GM19240 (cell line): Measurements from ENCODE around the genes AGAP2, ATP23, TAFA2 and RXYLT1.

- RRBS: no CpG with 5 or more reads among the region's 6 CpGs
These were observed 18.2 kb downstream of the AGAP2 start for GRCh38 chr12:57720334-57720744.

- RRBS: no CpG with 5 or more reads among the region's 48 CpGs
These were observed at the start of gene AGAP2 for GRCh38 chr12:57738574-57739764. Gene AGAP2, minus strand, starts transcription at chr12:57738742.

DNA sequence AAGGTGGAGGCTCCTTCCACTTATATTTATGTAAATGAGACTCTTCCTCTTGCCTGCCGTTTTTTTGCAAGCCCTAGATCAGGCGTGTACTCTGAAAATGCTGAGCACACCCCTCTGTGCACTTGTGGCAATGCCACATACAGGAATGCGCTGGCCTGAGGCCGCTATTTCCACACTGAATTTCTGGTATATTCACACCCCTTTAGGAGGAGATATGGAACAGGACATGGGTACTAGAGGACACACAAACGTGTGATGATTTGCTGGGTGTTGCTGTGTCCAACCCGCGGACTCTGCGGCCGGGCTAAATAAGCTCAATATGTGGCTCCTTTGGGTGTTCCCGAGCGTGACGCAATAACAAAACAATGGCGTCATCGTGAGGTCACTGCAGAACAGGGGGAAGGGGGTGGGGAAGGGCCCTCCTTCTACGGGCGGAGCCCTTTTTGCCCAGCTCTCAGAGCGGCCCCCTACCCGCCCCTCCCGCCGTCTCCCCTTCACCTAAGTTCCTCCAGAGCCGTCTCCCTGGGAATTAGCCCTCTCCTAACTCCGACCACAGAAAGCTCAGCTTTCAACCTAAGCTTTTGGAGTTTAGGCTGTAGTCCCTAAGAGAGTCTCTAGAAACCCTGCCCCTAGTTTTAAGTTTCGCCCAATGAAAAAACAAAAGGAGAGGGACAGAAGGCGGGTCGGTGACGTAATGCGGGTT is 438 bp upstream of the TSPAN31 start:
- RRBS: no CpG with 5 or more reads among the region's 27 CpGs

DNA sequence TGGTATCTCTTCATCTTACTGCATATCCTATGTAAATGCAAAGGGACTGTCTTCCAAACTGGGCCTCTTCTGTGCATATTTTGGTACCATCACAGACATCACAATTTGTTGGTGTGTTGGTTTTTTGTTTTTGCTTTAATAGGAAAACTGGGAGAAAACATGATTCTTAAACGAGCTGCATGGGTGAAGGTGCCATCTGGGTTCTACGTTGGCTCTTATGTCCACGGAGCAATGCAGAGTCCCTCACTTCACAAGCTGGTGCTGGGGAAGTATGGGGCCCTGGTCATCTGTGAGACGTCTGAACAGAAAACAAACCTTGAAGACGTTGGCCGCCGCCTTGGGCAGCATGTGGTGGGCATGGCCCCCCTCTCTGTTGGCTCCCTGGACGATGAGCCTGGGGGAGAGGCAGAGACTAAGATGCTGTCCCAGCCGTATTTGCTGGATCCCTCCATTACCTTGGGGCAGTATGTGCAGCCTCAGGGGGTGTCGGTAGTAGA is 13.5 kb downstream of the TSFM start:
- RRBS: no CpG with 5 or more reads among the region's 10 CpGs

- RRBS: no CpG with 5 or more reads among the region's 11 CpGs
These were observed 2.7 kb upstream of the AVIL start for GRCh38 chr12:57821096-57821784.

DNA sequence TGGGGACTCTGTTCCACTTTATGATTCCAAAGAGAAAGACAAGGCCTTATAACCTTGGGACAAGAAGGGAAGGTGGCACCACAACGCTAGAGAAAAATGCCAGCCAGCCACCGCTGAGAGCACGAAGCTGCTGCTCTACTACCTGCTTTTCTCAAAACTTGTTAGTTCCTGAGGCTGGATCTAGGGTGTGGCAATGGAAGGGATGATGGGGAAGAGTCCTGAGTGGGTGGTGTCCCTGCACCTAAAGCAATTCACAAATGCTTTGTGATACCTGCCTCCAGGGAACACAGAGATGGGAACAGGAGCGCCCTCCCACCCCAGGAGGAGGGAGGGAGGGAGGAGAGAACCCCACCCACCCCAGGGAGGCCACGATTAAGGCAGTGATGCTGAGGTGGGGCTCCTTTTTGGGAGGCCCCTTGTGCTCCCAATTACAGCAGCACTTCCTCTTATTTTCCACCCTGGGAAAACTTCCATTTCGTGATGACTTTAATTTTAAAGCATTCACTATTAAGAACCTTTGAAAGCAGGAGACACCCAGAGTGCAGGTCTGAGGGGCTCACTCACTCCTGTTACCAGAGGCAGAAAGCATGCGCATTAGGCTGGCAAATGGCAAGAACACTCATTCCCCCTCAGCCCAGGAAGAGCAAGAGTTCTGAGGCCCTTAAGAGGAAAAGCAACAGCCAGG is 3.4 kb upstream of the AVIL start:
- RRBS: no CpG with 5 or more reads among the region's 7 CpGs

DNA sequence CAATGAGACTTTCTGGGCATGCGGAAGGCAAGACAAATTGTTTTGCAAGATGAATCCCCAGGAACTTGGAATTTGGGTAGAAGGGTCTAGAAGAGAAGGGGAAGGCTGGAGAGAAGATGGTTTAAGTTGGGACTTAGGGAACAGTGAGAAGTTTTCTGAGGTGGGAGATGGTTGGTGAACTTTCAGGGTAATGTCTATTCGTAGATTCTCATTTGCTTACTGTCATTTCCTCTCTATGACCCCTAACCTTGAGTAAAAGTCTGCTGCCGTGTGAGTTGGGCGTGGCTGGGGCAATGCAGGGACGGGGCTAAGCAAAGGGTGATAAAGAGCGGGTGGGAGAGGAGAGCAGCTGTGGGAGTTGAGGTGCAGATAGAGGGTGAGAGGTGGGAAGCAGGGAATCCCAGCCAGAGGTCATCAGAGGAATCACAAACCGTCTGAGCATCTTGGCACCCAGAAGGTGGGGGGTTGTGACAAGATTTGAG is 45.6 kb upstream of the CTDSP2 start:
- RRBS: no CpG with 5 or more reads among the region's 7 CpGs

- RRBS: no CpG with 5 or more reads among the region's 60 CpGs
These were observed at the start of gene ATP23 for GRCh38 chr12:57941081-57942028. Gene ATP23, plus strand, starts transcription at chr12:57941567.

DNA sequence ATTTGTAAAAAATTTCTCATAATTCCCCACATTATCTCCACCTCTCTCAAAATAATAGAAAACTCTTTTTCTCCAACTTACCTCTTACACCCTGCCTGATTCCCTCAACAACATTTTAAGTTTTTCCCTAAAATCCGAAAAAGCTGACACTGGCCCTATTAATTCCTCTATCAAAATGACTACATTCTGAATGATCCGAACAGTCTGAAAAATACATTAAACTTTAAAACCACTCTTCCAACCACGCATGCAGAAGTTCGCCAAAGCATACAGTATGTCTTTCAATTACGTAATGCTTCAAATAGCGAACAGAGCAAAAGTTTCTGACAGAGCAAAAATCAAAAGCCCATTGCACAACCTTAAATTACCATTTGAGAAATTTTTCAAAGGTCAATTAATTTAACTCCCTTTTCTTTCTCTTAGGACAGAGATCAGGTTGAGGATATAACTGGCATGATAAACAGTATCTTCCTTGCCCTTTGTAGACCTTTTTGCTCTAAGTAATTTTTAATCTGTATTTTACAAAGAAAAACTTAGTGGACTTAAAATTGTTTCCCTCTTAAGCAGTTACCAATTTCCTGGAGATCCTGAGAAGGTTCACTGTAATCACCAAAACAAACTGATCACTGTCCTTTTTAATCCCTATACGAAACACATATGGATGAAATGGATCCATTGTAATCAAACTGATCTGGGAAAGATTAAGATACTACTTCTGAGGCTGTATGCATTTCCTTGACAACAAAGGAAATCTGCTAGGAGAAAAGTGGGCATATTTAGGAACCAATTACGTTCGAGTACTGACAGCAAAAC is 33.1 kb downstream of the LRIG3 start:
- RRBS: no CpG with 5 or more reads among the region's 9 CpGs

- RRBS: no CpG with 5 or more reads among the region's 6 CpGs
These were observed 26.3 kb downstream of the LRIG3 start for GRCh38 chr12:58894057-58894366.

DNA sequence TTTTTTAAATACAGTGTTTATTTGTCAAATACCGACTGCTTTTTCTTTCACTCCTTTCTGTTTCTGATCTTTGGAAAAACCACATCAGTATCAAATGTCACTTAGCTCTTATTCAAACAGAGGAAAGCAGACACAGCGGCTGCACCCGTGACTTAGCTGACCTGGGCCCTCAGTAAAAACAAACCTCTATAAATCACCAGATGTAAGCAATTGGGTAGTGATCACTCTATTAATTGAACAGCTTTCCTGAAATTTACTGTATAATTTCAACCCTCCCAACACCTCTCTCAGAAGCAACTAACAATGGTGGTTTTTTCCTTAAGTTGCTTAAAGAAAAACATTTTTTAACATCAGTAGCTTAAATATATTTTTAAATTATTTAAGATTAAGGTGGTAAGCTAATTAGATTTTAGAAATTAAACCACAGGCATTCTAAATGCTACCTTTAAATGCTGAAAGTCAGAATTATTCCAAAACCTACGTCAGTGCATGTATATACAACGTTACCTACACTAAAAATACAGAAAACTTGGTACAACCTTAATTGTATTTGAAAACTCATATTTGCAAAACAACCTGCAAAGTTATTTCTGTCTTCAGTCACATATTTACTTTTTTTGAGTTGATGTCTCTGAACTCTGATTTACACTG is 7.3 kb downstream of the LRIG3 start:
- RRBS: no CpG with 5 or more reads among the region's 5 CpGs

- RRBS: 28% methylated on average over 2 of the region's 12 CpGs
These were observed 29.7 kb upstream of the LRIG3 start for GRCh38 chr12:58949615-58950814.

- RRBS: no CpG with 5 or more reads among the region's 1 CpG
These were observed 109.0 kb upstream of the SLC16A7 start for GRCh38 chr12:59486915-59487147.

- RRBS: no CpG with 5 or more reads among the region's 22 CpGs
These were observed at the start of gene TAFA2 for GRCh38 chr12:62192450-62193192. Gene TAFA2, minus strand, starts transcription at chr12:62192773.

DNA sequence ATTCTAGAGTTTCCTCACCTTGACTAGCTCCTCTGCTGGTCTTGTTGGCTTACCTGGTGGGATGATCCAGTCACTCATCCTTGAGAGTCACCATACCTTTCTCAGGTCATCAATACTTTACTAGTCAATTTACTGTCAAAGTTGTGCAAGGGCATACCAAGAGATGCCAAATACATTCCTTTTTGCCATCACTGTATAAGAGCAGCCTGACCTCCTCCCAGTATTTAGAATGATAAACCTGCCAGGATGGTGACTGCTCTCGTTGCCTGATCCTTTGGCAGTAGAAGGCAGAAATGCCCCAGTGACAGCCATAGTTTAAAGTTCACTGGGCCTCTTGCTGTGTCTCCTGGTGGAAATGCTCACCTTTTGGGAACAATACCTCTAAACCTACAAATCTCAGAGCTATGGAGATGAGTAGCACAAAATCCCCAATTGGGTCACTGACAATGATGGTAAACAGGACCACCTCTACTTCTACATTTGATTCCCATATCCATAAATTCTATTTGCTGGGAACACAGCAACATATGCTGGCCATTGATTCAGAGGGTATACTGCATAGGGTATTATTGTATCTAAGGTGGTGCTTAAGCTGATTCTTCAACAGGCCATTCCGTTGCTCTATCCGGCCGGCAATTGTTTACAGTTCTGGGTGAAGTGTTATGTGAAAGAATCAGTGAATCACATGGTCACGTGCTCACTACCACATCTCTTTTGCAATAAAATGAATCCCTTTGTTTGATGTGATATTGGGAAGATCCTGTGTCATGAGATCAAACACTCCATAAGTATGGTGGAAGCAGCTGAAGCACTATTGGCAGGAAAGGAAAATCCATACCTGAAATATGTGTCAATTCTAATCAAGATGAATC is 7.9 kb upstream of the USP15 start:
- RRBS: no CpG with 5 or more reads among the region's 5 CpGs

DNA sequence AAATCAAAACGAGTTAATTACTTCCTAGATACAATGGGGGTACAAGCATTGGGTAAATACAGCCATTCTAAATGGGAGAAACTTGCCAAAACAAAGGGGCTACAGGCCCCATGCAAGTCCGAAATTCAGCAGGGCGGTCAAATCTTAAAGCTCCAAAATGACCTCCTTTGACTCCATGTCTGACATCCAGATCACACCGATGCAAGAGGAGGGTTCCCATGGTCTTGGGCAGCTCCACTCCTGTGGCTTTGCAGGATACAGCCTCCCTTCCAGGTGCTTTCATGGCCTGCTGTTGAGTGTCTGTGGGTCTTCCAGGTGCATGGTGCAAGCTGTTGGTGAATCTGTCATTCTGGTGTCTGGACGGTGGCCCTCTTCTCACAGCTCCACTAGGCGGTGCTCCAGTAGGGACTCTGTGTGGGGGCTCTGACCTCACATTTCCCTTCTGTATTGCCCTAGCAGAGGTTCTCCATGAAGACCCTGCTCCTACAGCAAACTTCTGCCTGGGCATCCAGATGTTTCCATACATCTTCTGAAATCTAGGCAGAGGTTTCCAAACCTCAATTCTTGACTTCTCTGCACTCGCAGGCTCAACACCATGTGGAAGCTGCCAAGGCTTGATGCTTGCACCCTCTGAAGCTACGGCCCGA is 45.8 kb downstream of the MON2 start:
- RRBS: no CpG with 5 or more reads among the region's 9 CpGs

DNA sequence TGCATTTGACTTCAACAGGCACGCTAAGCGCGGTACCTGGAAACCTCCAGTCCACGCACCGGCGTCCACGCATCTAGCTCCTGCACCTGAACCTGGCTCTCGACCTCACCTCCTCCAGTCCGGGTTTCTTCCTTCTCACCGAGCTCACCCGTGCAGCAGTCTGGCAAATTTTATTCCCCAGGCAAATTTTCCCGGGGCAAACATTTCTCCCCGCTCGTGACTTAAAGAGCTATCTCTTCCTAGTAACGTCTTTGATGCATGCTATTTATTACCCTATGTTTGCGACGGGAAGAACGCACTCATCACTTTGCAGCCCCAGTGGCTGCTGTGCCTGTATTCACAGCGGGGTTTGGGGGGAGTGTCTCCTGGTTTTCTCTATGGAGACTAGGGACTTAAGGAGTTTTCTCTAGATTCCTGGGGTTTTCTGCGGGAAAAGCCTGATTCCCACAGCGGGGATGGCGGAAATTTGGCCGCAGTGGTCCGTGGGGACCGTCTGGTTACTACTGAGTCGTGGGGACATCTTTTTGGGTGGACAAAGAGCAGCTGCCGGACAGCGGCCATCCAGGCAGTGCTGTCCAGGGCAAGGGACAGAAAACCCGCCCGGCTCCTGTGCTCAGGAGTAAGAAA is 561 bp upstream of the AVPR1A start:
- RRBS: 14% methylated on average over 12 of the region's 30 CpGs

DNA sequence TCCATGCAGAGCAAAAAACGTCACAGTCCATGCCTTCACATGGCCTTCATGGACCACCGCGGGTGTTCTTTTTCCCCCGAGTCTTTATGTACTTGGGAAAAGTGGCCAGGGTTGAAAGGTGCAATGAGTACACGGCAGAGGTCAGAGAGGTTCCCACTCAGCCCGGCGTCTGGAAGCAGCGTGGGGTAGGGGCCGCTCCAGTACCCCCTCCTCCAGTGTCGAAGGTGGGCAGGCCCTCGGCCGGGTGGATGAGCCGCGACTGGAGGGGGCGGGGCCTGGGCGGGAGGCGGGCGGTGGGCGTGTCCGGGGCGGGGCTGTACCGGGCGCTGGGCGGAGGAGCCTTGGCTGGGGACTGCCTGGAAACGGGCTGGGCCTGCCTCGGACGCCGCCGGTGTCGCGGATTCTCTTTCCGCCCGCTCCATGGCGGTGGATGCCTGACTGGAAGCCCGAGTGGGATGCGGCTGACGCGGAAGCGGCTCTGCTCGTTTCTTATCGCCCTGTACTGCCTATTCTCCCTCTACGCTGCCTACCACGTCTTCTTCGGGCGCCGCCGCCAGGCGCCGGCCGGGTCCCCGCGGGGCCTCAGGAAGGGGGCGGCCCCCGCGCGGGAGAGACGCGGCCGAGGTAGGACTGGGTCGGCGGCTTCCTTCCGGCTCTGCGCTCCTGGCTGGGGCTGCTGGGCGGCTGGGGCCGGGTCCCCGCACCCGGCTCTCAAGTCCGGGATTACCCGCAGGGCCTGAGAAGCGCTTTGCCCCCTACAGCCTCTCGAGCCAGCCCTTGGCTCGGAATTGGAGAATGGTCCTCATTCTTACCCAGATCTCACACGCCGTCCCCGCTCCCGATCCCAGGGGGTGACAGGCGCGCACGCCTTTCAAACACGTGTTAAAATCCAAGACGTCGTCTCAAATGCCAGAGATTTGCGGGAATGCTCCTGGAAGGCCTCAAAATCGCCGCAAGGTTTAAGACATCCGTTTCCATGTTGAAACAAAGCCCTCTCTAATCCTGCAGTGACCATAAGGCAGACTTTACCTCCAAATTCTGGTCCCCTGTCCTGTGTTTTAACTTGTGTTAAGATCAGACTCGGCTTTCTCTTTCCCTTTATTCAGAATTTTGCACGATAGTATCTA is at the start of gene RXYLT1:
Gene RXYLT1 (plus strand): TSS at position 404 of the 1,127 bp plus-strand sequence.
- RRBS: 1% methylated on average over 35 of the region's 88 CpGs

DNA sequence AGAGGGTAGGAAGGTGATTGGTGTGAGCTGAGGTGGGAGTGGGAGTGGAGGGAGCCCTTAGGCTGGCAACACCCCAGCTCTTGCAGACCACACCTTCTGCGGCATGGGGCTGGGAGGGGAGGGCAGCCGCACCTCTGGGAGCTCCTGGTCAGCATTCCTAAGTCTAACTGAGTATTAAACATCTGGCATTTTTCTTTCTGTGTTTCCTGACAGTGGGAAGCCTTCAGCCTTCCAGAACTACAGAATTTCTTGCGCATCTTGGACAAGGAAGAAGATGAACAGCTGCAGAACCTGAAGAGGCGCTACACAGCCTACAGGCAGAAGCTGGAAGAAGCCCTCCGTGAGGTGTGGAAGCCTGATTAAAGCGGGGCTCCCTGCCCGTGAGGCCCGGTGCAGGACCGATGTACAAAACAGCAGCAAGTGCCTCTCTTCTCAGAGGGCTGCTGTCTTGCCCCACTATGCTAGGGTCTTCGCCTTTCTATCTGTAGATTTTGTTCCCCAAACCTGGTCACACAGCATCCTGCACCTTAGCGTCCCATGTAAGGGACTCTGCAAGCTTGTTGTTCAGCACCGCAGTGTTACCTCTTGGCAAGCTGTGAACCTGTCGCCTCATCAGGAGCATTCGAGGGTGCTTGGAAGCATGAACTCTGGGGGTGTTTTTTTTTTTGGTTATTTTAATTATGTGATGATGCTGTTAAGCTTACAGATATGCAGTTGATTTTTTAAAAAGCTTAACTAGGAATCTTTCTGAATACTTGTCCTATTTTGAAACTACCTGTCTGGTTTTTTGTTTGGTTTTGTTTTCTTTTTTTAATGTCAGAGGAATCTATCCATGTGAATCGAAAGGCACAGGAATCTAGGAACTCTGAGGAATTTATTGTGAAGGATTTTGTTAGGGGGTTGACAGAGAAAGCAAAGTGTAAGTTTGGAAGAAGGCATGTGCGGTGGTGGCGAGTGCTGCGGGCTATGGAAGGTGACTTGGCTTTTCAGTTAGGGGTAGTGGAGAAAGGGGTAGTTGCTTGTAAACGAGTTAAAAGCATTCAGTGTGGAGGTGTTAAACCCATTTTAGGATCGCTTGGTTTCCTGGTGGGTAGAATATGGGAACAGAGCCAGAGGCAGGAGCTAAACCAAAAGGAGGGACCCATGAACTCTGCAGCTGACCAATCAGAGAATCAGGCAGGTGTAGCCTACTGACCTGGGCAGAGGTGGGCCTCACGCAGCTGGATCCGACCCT is 64.2 kb downstream of the GNS start:
- RRBS: no CpG with 5 or more reads among the region's 22 CpGs

GRCh38 chr12:64699619-64700116 is 59.5 kb downstream of the GNS start:
- RRBS: no CpG with 5 or more reads among the region's 10 CpGs